Thoracic aorta (tissue), 1 donor: Measurements from ENCODE around the gene CIRBP.

DNA sequence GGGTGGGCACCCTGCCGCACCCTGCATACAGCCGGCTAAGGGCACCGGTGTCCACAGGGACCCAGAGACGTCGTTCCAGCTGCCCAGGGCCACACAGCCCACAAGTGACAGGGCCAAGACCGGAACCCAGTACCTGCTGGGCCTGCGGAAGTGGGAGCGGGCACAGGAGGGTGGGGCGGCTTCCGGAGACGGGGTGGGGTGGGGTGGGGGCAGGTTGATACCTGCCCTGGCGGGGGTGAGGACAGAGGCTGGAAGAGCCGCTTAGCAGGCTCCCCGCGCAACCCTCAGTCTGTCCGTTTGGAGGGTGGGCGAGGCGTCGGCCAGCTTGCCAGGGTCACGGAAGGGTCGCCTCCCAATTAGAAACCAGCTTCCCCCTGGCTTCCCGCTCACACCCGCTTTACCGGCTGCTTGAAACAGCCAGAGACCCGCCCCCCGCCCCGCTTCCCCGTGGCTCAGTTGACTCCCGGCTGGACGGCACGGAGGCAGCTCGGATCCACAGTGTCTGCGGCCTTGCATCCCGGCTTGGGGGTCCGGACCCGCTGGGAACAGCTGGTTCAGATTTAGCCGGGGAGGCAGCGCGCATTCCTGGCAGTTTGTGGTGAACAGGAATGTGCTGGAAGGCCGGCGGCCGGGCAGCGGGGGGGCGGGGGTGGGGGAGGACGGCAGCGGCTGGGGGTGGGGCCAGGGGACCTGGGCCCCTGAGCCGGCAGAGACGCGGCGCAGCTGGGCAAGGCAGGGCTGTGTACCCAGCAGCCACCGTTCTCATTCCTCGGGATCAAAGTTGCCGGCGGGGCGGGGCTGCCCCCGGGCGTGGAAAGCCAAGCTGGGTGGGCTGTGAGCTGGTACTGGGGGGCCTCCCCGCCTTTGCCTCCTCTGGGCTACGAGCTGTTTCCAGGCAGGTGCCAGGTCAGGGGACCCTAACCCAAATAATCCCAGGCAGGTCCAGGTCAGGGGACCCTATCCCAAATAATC lies 1.9 kb downstream of the CNN2 start:
- RAMPAGE, long total RNA = no peak

- RAMPAGE, long total RNA = no peak
These were observed 2.1 kb downstream of the ABCA7 start for GRCh38 chr19:1041587-1042873.

DNA sequence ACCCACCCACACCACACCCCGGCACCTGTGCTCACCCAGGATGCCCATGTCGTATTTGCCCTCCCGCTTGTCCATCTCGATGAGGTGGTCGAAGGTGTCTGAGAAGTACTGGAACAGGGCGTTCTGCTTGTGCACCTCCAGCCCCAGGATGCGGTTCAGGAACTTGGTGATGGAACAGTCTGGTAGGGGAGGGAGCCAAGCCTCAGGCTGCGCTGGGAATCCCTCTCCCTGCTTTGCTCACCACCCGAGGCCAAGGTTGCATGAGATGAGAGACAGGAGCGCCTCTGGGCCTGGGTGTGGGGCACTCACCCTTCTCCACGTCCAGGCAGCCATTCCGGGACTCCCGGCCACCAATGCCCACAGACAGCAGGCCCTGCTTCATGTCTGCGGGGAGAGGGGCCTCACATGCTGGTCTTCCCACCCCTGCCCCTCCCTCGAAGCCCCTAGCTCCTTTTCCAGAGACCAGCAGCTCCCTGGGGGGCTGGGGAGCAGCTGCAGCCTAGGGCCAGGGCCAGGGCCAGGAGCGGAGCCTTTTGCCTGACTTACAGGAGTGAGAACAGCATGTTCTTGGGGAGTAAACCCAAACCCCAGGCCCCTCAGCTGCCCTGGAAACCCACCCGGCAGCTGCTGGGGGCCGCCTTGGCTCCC lies 7.0 kb downstream of the GPX4 start:
- RAMPAGE, long total RNA = start-site peak on the minus strand centred at position 369 of the sequence, 35 bp wide, 24 reads

DNA sequence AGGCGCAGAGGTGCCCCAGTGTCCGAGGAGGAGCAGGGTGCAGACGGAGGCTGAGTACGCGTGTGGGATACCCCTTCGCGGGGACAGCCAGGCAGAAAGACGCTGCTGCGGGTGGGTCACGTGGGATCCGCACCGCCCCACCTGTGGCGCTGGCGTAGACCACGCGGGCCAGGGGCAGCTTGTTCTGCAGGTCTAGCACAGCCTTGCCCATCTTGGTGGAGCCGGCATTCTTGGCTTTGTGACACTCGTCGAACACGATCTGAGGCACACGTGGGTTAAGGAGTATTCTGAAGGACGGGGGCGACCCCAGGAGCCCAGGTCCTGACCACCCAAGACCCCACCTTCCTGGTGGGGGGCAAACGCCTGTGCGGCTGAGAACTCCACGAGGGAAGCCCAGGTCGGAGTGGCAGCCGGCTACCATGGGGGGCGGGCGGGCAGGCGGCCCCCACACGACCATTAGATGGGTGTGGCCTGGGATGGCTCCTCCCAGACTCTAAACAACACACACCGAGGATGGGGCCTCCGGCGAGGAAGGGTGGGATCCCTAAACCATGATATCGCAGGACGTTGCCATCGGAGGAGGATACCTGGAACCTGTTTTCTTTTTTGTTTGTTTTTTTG lies 16.1 kb downstream of the GPX4 start:
- RAMPAGE, long total RNA = no peak

DNA sequence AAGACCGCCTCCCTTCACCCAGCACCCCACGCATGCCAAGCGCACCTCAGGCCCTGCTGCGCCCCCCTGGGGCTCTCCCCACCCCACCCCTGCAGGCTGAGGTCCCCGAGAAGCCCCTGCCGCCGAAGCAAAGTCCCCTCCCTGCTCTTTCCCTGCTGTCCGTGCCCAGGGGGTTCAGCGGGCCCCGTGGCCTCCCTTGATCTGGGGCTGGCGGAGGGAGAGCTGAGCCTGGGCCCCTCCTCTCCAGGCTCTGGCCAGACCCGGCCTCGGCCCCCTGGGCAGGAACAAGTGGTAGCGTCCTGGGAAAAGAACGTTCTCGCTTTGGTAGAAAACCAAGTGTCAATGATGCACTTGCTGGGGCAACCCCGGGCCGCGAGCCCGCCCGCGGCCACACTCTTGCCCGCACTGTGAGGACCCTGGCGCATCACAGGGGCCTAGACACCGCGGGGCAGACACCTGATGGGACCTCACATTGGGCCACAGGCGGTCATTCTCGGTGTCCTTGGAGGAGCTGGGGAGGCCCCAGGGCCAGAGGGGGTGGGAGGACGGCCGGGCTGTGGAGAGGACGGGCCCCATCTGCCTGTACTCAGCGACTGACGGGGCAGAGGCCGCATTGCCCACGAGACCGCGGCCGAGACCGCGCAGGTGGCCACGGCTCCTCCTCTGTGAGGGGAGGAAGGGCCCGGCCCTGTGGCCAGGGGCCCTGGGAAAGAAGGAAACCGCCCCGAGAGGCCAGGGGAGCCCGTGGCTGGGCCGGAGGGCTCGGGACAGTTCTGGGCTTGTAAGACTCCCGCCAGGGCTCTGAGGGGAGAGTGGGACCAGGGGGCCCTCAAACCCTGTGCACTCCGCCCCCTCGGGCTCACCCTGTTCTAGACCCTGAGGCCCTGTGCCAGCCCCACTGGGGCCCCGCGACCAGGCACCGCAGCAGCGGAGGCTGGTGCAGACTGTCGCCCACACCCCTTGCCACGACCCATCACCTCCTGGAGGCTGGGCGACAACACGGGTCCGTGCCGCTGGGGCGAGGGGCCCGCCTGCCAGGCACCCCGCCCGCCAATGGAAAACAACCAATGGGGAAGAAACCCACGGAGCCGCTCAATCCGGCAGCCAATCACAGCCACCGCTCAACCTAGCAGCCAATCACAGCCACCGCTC lies 29.2 kb downstream of the GPX4 start:
- RAMPAGE, long total RNA = no peak

- RAMPAGE, long total RNA = no peak
These were observed 2.1 kb downstream of the SBNO2 start for GRCh38 chr19:1171674-1172667.

- RAMPAGE, long total RNA = no peak
These were observed 349 bp upstream of the SBNO2 start for GRCh38 chr19:1174467-1174767.

DNA sequence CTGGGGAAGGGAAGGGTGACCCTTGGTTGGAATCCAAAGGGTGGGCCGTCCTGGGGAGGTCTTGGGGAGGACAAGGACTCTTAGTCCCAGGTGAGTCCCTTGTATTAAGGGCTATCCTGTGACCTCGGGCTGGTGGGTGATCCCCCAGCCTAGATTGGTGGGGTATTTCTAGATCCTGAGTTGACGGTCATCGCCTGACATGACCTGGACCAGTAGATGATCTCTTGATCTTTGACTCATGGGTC lies 6.0 kb downstream of the MIDN start:
- RAMPAGE, long total RNA = no peak

GRCh38 chr19:1258009-1258807 lies 9.8 kb downstream of the MIDN start:
- RAMPAGE, long total RNA = no peak

- RAMPAGE, long total RNA = start-site peak on the plus strand at chr19:1269328-1269339, 841 reads
These were observed at the start of gene CIRBP for GRCh38 chr19:1269284-1269474. Gene CIRBP, plus strand, starts transcription at chr19:1269332.

DNA sequence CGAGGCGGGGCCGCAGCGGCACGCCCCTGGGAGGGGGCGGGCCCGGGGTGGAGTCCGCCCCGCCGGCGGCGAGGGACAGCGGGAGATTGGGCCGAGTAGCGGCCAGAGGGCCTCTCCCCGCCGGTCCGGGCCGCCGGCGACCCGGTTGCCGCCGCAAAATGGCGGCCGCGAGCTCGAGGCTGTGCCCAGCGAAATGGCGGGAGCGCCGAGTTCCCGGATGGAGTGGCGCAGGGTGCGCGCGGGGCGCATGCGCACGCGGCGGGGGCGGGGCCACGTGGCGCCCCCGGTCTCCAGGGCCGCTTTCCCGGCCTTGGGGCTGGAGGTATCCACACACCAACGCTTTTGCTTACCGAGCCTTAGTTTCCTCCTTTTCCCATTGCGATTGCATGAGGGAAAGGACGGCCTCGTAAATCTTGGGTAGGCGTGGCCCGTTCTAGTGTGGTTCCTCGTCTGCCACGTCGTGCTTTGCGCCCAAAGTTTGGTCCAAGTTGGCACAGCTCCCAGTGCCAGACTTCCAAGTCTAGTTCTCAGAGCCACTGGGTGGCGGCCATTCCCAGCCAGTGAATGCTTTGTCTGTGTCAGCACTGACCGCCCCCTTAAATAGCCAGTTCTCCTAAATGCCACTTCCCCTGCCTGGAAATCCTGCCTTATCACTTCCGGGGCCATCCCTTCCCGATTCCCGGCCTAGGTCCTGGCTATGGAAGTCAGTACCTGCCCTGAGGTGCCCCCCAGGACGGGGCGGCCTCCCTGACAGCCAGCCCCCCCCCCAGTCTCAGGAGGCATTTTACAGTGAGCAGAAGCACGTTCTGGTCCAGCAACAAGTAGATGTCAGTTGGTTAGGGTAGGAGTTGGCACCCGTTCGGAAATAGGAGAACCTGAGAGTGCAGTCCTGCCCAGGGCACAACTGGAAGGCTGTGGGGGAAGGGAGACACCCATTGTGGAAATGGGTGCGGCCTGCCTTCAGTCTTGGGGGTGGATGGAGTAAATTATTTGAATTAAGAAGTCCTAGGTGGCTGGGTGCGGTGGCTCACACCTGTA lies 662 bp downstream of the CIRBP start:
- RAMPAGE, long total RNA = no peak

DNA sequence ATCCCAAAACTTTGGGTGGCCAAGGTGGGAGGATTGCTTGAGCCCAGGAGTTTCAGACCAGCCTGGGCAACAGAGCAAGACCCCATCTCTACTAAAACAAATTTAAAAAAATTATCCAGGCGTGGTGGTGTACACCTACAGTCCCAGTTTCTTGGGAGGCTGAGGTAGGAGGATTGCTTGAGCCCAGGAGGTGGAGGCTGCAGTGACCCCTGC lies 1.3 kb downstream of the CIRBP start:
- RAMPAGE, long total RNA = no peak

DNA sequence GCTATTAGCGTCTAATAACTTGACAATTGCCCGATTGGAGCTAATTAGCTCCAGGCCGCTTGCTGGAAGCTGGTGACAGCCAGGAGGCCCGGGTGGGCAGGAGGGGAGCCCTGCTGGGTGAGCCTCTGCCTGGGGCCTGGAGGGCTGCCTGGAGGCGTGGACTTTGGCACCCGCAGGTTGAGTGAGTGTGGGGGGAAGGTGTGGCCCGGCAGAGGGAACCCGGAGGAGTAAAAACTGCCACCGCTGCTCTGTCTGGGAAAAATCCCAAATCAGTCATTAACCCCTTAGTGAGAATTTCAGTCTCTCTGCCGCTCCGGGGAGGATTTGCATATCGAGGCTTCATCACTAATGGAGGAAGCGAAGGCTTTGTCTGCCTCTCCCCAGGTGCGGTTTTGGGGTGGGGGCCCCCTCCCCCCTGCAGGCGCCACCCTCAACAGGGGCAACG lies 6.1 kb downstream of the EFNA2 start:
- RAMPAGE, long total RNA = no peak

- RAMPAGE, long total RNA = no peak
These were observed 21.7 kb downstream of the EFNA2 start for GRCh38 chr19:1307391-1307753.

- RAMPAGE, long total RNA = no peak
These were observed 5.8 kb upstream of the NDUFS7 start for GRCh38 chr19:1377777-1378382.

GRCh38 chr19:1393753-1394593 lies 7.4 kb downstream of the GAMT start:
- RAMPAGE, long total RNA = no peak

GRCh38 chr19:1400211-1401301 lies 786 bp downstream of the GAMT start:
- RAMPAGE, long total RNA = no peak

GRCh38 chr19:1402694-1403191 lies 1.4 kb upstream of the GAMT start:
- RAMPAGE, long total RNA = no peak

- RAMPAGE, long total RNA = no peak
These were observed 9.7 kb downstream of the DAZAP1 start for GRCh38 chr19:1416882-1417777.

DNA sequence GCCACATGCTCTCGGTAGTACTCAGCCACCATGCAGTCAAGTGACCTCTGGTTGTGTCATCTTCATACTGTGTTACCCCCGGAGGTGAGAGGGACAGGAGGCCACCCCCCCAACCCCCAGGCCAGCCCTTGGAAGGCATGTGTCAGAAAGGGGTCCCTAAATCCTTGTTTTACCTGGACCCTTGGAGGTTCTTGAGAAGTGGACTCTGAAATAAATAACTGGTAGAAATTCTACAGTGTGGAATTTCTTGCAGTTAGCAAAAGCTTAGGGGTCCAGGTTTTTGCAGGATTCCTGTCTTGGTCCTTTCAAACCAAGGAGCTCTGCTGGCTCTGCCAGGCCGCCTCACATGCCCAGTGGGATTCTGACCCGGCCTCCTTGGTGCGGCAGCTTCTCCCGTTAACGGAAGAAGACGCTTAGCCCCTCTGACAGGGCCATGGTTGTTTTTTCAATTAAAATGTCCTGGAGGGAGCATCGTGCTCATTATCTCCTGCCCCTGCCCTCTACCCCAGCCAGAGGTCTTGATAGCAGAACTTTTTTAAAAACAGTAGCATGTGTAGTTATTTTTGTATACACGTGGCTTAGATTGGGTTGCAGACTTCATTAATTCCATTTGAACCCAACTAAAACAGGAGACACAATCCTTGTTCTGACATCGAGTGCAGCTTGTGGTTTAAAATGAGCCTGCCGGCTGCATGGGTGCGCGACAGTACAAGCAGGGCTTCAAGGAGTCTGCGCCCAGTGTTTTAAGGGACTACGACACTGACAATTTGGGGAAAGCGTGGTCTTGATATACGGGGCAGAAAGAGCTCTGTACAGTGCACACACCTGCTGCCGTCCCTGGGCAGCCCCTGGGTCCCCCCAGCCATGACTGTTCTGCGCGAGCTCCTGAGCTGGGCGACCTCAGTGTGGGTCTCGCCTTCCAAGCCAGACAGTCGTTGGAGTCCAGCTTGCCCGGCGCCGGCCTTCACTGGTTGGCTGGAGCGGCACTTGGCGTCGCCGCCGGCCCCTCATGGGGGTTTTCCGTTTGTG lies 11.4 kb upstream of the RPS15 start:
- RAMPAGE, long total RNA = no peak